Mesenchymal stem cell of Wharton's jelly (primary cell): ENCODE results near the genes MYH6, AP1G2, NYNRIN and KHNYN.

- CAGE, long polyA plus RNA, result no peak
Observed at GRCh38 chr14:23325692-23326132, 4.5 kb downstream of the PABPN1 start.

GRCh38 chr14:23355036-23355321, 2.3 kb upstream of the SLC22A17 start:
- CAGE, long polyA plus RNA, result no peak

DNA sequence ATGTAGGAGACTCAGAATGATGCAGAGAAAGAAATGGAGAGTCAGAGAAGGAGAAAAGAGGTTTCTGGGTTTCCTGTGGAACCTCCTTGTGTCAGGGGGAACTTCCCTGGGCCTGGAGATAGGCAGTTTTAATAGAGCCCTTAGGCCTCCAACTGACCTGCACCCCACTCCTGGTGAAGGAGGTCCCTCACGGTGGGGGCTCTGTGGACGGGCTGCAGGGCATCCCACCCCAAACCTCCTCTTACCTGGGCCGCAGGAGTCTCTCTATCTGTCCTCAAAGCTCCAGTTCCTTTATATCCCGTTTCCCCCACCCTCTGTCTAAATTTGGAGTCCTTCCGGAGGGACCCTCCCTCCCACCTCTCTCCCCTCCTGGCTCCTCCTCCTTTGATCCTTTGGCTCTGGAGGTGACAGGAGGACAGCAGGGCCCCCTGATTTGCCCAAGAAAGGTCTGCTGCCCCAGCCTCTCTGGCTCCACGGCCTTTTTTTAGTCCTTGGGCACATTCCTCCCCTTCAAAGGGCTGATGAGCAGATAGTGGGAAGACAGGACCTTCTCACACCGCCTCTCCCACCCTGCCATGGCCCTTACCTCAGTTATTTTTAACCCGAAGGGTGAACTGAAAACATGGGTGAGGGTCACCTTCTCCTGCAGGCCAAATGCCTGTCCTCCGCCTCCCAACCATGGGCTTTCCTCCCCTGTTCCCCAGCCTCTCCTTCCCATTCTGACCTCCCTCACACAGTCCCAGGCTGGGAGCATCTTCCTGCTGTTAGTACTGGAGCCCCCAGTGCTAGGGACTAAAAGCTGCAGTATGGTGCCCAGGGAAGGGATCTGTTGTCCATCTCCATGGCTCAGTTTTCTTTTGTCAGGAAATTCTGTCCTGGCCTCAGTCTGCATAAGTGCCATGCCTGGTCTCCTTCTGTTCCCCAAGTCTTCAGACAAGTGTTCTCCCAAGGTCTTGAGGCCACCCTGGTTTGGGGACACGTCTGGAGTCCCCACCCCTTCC, at the start of gene MYH6:
Gene MYH6 (minus strand): TSS at position 266 of the 1,001 bp plus-strand sequence.
- CAGE, long polyA plus RNA, result no peak

DNA sequence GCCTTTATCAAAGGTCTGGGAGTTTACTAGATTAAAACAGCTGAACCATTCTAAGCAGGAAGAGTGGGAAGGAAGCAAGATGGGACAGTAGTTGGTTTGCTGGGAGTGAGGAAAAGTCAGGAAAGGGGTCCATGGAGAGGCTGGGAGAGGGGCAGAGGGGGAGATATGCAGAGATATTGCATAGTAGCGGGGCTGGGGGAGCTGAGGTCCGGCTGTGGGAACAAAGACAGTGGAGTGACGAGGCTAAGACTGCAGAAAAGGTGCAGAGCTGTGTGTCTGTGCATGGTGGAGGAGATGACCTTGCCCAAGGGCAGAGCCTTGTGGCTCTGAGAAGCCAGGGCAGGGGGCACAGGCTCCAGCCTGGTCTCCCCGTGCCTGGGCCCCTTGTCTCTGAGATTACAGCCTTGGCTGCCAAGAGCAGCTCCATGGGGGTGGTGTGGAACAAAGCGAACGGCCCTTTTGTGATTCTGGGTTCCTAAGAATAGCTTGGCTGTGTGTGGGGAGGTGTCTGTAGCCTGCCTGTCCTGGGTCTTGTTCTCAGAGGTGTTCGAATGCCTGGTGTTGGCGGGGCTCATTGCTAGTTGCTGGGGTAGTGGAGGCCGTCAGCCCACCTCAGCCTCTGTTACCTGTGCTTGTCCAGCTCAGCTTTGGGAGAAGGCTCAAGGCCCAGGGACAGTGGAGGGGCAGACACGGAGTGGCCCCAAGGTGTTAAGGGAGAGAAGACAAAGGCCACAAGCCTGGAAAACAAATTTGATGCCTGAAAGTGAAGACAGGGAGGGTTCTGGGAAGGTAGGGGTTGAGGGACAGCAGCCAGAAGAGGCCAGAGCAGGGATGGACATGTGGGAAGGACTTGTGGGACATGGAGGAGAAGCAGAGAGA, 7.2 kb upstream of the MYH7 start:
- CAGE, long polyA plus RNA, result no peak

GRCh38 chr14:23567667-23568123, at the start of gene AP1G2:
AP1G2 (minus strand) TSS chr14:23567791.
- CAGE, long polyA plus RNA, result no peak

GRCh38 chr14:24006612-24007299, 18.0 kb downstream of the DHRS4L2 start:
- CAGE, long polyA plus RNA, result no peak

GRCh38 chr14:24113297-24113641, 1.3 kb upstream of the DCAF11 start:
- CAGE, long polyA plus RNA, result no peak

GRCh38 chr14:24123463-24124105, 6.9 kb upstream of the FITM1 start:
- CAGE, long polyA plus RNA, result no peak

DNA sequence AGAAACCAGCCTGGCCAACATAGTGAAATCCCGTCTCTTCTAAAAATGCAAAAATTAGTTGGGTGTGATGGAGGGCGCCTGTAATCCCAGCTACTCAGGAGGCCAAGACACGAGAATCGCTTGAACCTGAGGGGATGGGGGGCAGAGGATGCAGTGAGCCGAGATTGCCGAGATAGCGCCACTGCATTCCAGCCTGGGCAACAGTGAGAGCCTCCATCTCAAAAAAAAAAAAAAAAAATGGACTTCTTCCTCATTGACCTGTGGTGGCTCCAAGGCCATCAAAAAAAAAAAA, 999 bp upstream of the REC8 start:
- CAGE, long polyA plus RNA, result no peak

DNA sequence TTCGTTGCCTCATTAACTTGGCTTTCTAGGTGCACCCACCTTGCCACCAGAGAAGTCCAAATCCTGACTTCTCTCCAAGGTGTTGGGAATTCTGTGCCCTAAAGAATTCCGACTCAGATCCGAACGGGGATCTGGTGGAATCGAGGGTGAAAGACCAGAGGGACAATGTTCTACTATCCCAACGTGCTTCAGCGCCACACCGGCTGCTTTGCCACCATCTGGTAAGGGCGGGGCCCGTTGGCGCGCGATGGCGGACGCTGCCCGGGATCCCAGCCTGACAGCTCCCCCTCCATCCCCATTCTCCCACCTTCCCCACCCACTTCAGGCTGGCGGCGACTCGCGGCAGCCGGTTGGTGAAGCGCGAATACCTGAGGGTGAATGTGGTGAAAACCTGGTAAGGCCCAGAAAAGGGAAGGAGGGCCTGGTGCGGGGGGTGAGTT, 528 bp downstream of the REC8 start:
- CAGE, long polyA plus RNA, result no peak

DNA sequence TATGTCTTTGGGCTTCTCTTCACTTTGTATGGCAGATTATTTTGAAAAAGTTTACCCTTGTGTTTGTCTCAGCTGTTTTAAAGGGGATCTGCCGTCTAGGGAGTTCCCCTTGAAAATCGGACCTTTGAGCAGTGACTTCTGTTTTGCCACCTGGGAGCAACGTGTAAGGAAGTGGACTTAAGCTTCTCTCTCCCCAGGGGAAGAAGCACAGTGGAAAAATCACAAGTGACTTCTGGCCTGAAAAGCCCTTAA, 1.1 kb upstream of the TM9SF1 start:
- CAGE, long polyA plus RNA, result no peak

GRCh38 chr14:24233347-24233886, 688 bp downstream of the GMPR2 start:
- CAGE, long polyA plus RNA, result no peak

DNA sequence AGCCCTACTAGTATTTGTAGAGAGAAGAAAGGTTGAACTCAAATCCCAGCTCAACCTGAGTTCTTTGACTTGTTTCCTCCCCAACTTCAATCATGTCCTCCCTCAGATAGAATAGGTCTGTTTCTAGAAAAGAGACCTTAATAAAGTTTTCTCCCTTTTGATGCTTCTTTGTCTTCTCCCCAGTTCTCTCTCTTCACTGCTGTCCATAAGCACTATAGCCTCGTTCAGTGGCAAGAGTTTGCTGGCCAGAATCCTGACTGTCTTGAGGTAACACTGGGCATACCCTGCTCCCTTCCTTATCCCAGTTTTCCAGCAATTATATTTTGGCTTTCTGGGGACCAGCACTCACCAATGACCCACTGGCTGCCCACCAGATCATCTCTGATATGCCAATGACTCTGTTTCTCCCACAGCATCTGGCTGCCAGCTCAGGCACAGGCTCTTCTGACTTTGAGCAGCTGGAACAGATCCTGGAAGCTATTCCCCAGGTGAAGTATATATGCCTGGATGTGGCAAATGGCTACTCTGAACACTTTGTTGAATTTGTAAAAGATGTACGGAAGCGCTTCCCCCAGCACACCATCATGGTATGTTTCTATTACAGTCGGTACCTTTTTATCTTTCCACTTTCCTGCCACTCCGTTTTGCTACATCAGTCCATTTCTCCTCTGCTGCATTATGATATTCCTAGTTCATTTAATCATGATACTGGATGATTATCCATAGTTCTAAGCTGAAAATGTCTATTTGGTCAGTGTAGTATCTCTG, 3.0 kb downstream of the GMPR2 start:
- CAGE, long polyA plus RNA, result no peak

GRCh38 chr14:24298690-24299536, 667 bp downstream of the DHRS1 start:
- CAGE, long polyA plus RNA, result no peak

DNA sequence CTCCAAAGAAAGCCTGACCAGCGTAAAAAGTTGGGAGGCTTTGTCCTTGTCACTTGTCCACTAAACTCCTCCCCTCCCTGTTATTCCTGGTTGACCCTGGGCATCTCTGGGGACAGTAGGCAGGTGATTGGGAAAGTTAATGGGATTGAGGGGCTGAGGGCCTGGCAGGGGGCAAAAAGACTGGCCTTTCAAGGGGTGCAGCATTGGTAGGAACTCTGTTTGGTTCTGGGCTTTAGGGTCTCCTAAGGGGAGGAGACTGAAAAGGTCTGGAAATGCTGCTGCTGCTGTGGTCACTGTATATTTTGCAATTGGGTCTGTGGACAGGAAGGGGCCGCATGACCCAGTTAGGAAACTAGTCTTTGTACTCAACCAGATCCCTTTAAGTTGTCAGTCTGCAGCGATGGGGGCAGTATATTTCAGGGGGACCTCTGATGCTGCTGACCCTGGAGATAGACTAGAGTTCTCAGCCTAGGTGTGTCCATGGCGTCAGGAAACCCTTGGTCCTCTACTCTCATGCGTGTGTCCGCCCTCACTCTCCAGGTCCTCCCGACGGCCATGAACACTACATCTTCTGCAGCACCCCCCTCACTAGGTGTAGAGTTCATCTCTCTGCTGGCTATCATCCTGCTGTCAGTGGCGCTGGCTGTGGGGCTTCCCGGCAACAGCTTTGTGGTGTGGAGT, 3.9 kb downstream of the LTB4R start:
- CAGE, long polyA plus RNA, result no peak

DNA sequence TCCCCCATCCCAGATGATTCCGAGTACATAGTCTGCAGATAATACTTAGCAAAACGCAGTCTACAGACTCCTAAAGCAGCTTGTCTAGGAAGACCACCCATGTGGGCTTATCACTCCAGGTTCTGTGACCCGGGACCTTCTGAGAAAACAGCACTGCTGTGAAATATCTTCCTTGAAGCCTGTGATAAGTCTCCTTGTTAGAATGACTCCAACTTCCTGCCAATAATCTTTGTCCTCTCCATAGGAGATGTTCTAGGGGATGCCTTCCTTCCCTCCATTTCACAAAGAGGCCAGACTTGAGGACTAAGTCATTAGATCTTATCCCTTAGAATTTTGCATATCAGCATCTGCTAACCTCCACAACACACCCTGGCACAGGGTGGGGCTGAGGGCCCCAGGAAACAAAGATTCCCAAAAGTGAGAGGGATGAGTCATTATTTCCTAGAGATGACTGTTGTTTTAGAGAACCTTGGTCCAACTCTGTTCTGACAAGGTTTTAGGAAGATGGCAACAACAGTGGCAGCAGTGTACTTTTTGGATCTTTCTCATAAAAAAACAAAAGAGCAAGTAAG, 5.9 kb downstream of the LTB4R start:
- CAGE, long polyA plus RNA, result no peak

DNA sequence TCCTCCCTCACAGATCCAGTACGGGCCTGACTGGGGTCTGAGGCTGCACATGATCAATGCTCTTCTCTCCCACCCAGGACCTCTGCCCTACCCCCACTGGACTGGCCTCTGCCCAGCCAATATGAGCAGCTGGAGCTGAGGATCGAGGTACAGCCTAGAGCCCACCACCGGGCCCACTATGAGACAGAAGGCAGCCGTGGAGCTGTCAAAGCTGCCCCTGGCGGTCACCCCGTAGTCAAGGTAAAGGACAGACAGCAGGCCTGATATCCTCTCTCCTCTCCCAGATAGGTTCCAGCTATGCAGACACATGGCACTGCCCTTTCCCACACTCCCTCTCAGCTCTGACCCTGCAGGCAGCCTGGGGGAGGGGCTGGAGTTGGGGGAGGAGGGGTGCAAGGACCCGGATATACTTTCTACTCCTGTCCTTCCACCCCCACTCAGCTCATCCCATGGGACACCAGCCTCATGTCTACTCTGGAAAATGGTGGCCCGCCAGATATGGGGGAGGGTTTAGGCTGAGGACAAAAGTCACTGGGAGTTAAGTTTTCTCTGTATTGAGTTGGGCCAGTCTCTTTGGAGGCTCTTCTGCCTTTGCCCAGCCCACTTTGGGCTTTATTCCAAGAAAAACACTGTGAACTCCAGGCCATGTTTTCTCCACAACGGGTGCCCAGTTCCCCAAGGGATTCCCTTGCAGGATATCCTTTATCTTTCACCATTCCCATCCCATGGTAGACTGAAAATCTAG, 4.6 kb downstream of the NFATC4 start:
- CAGE, long polyA plus RNA, result no peak

GRCh38 chr14:24398136-24399441, at the start of gene NYNRIN:
NYNRIN (plus strand) TSS chr14:24399003.
- CAGE, long polyA plus RNA, result no peak

GRCh38 chr14:24429320-24429519, 248 bp downstream of the CBLN3 start:
- CAGE, long polyA plus RNA, result no peak

GRCh38 chr14:24429520-24430429, at the start of gene KHNYN:
KHNYN (plus strand) TSS chr14:24429954.
- CAGE, long polyA plus RNA, result no peak